ENCODE measurements around the genes CRB3, MBD3L5, MBD3L4, ZNF358 and EVI5L.

DNA sequence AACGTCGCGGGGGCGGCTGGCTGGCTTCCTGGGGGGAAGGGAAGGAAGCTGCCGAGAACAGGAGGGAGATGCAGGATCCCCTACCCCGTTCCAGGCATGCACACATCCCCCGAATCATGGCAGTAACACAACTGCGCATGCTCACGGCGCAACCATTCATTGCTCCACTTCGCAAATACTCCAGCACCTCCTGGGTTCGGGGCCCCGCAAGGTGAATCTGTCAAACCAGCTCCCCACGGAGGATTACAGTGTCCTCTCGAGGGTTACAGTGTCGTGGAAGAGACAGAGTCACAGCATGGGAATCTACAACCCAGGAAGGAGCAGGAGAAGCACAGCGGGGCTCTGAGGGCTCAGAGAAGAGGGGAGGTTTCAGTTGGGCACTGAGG is 886 bp upstream of the GTF2F1 start:
- PRO-cap, 2 experiments: peak in 1 of 2 experiments; most common plus-strand start position 42 of the sequence (in 1); most common minus-strand start position 98 of the sequence (in 1)

DNA sequence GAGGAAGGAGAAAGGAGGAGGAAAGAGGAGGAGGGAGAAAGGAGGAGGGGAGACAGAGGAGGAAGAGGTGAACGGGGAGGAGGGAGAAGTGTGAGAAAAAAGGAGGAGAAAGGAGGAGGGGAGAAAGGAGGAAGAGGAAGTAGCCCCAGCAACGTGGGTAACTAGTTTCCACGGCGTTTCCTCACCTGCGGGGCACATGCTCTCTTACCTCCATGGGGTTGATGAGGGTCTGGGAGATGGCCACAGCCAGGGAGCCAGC is 4.1 kb downstream of the SLC25A41 start:
- PRO-cap, 2 experiments: no peak in any of the 2 experiments

- PRO-cap, 2 experiments: peak in 2 of 2 experiments; most common plus-strand start chr19:6464273 (in 2); most common minus-strand start chr19:6464467 (in 1)
Measured at GRCh38 chr19:6463807-6465020, at the start of gene CRB3. TSS of gene CRB3 (plus strand) at chr19:6464271.

- PRO-cap, 2 experiments: no peak in any of the 2 experiments
Measured at GRCh38 chr19:6469001-6470169, 5.3 kb downstream of the CRB3 start.

- PRO-cap, 2 experiments: no peak in any of the 2 experiments
Measured at GRCh38 chr19:6480777-6481598, 599 bp downstream of the DENND1C start.

GRCh38 chr19:6685731-6685936 is 15.7 kb upstream of the TNFSF14 start:
- PRO-cap, 2 experiments: no peak in any of the 2 experiments

DNA sequence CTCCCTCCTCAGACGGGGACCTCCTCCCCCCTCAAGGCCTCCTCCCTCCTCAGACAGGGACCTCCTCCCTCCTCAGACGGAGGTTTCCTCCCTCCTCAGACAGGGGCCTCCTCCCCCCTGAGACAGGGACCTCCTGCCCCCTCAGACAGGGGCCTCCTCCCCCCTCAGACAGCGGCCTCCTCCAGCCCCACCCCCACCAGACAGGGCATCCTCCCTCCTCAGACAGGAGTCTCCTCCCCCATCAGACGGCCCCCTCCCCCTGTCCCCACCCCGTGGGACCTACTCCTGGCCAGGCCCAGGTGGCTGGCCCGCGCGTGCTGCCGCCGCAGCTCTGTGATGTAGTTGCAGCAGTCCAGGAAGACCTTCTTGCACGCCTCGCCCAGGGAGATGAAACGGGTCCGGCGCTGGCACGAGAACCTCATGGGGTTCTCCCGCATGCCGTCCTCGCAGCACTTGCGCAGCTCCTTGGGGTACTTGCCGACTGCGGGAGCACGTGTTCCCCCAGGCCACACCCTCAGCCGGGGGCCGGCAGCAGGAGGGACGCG is 13.6 kb downstream of the C3 start:
- PRO-cap, 2 experiments: no peak in any of the 2 experiments

DNA sequence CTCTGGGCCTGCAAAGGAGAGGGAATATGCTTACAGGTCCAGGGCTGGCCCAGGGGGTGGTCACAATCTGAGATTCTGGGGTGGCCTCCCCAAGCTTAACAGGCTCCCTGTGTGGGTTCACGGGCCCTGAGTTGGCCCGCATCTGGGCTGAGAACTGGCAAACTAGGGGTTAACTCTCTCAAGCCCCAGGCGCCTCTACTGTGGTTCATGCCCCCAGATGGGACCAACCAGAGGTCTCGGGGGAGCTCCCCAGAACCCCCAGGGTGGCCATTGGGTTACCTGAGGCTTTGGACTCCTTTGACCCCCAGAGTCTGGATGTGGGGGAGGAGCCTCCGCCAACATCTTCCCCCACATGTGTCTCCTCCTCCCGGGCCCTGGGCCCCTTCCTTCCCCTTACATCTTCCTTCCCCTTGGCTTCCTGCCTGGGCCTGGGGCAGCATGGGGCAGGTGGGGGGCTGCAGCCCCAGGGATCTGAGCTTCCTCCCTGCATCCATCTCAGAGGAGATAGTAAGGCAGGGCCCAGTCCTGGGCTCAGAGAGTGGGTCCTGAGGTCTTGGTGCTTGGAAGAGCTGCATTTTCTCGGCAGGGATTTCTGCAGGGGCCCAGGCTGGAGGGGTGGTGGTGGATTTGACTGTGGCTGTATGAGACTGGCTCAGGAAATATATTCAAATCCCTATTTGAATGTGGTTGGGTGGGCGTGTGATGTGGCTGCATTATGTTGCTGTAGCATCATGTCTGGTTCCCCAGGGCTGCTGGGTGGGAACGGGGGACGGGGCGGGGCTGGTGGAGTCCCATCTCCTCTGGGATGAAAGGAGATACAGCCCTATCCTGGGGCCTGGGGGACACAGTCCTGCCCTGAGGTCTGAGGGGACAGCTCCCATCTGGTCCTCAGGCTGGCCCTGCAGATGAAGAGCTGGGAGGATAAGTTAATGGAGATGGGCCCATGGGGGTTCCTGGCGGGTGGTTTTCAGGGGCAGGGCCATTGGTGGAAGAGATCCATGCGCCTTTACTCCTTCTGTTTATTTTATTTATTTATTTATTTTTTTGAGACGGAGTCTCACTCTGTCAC is 926 bp downstream of the VAV1 start:
- PRO-cap, 2 experiments: no peak in any of the 2 experiments

DNA sequence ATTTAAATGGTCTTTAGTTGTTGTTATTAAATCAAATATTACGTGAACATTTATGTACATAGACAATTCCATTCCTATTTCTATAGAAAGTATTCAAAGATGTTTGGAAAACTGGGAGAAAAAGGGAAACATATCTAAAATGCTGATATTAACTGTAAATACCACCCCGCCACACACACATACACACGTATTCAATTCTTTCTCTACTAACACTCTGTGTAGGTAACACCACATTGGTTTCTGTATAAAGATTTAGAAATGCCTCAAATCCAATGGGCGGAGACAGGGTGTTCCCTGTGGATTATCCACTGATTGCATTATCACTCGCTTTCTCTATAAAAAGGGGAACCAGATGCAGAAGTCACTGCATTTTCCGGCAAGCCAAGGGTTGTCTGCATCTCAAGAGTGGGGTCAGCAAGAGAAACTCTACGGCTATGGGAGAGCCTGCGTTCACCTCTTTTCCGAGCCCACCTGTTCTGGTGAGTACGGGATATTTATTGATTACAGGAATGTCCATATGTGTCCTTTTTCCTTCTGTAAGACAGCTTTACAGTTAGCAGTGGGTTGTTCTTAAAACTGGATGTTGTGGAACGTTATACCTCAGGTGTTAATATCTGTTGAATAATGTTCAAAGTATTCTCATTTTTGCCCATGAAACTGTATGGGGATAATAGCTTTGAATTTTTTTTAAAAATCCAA is at the start of gene MBD3L5:
MBD3L5 (plus strand) TSS at position 401 of the 699 bp plus-strand sequence.
- PRO-cap, 2 experiments: no peak in any of the 2 experiments

DNA sequence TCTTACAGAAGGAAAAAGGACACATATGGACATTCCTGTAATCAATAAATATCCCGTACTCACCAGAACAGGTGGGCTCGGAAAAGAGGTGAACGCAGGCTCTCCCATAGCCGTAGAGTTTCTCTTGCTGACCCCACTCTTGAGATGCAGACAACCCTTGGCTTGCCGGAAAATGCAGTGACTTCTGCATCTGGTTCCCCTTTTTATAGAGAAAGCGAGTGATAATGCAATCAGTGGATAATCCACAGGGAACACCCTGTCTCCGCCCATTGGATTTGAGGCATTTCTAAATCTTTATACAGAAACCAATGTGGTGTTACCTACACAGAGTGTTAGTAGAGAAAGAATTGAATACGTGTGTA is at the start of gene MBD3L4:
MBD3L4 (minus strand) TSS at position 143 of the 362 bp plus-strand sequence.
- PRO-cap, 2 experiments: no peak in any of the 2 experiments

- PRO-cap, 2 experiments: no peak in any of the 2 experiments
Measured at GRCh38 chr19:7192200-7193106, 101.8 kb downstream of the INSR start.

DNA sequence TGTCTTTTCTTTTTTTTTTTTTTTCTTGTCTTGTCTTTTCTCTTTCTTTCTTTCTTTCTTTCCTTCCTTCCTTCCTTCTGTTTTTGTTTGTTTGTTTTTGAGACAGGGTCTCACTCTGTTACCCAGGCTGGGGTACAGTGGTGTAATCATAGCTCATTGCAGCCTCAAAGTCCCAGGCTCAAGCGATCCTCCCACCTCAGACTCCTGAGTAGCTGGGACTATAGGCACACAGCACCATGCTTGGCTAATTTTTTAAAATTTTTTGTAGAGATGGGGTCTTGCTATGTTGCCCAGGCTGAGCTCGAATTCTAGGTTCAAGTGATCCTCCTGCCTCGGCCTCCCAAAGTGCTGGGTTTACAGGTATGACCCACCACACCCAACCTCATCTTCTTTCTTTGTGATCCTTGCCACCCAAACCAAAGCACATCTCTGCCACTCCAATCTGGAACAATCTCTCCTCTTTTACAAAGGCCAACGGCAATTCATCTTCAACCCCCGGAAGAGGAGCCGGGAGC is 38.7 kb downstream of the INSR start:
- PRO-cap, 2 experiments: no peak in any of the 2 experiments

DNA sequence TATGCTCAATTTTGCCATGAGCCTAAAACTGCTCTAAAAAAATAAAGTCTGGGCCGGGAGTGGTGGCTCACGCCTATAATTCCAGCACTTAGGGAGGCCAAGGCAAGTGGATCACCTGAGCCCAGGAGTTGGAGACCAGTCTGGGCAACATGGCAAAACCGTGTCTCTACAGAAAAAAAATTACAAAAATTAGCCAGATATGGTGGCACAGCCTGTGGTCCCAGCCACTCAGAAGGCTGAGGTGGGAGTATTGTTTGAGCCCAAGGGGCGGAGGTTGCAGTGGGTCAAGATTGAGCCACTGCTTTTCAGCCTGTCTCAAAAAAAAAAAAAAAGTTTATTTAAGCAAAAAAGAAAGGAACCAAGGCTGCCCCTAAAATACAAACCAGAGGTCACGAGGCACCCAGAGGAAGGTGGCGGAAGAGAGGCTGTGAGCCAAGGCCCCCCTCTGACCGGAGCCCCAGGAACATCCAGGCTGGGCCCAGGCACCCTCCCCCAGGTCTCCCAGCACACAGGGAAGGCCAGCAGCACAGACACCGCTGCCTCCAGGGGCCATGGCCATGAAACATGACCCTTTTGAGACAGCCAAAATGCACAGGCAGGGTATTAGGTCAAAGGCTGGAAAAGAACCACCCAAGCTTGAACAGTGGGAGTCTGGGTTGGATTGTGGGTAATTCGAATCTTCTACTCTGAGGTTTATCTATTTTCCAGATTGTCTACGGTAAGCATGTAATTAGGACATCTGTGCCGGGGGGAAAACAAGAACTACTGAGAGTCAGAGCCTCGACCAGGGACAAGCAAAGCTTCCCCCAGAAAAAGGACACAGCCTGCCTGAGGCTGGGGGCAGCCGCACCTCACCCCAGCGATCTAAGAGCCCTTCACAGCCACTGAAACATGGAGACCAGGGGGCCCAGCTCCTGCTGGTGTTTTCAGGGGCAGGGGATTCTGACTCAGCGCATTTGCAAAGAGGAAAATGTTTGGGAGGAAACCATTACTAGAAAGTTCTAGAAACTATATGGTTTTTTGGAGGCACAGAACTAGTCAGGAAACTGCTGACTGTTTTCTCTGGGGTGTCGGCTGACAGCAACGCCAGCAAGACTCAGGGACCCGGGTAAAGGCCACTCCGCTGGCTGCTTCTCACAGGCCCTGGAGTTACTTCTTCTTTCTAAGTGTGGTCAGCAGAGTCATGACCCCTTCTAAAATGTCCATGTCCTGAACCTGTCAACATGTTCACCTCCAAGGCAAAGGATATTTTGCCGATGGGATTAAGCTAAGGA is 8.5 kb downstream of the PEX11G start:
- PRO-cap, 2 experiments: peak in 1 of 2 experiments; most common plus-strand start position 403 of the sequence (in 1)

DNA sequence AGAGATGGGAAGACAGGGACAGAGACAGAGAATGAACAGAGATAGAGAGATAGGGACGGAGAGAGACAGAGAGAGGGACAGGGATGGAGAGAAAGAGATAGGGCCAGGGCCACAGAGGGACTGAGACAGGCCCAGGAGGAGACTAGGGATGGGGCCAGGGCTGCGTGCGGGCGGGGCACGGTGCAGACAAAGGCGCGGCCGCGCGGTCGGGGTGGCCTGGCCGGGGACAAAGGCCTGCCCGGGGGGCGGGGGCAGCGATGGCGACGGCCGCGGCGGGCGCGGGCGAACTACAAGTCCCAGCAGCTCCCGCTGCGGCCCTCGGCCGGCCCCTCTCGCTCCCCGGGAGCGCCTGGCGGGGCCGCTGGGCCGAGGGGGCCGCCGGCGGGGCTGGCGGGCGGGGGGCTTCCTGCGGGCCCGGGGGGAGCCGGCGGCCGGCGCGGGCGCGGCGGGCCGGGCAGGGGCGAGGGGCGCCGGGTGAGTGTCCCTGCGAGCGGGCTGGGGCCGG is at the start of gene ZNF358:
ZNF358 (plus strand) TSS at position 328 of the 505 bp plus-strand sequence.
- PRO-cap, 2 experiments: peak in 2 of 2 experiments; most common plus-strand start position 345 of the sequence (in 2); most common minus-strand start position 231 of the sequence (in 2)

- PRO-cap, 2 experiments: no peak in any of the 2 experiments
Measured at GRCh38 chr19:7527394-7528510, 5.3 kb downstream of the MCOLN1 start.

DNA sequence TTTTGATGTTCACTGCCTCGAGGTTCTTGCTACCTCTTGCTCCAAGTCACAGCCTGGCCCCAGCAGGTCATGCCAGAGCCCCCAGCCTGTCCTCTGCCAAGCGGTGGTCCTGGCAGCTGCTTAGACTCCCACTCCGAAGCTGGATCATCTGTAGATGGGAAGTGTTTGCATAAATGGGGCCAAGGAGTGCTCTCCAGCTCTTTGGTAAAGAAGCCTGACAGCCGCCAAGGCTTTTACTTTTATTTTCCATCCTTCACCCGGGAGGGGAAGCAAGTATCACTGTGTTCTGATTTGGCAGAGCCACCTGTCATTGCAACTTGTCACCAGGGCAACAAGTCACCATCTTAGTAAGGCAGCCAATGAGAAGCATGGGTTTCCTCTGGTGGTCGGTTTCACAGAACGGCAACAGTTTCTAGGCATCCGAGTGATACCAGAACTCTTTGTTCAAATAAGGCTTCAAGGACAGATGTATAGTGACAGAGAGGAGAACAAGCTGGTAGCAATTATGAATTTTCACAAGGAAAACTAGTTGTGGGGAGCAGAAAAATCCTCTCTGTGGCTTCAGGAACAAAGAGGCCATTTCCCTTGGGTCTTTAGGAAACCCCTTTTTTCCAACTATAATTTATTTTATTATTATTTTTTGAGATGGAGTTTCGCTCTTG is 10.5 kb upstream of the RETN start:
- PRO-cap, 2 experiments: no peak in any of the 2 experiments

DNA sequence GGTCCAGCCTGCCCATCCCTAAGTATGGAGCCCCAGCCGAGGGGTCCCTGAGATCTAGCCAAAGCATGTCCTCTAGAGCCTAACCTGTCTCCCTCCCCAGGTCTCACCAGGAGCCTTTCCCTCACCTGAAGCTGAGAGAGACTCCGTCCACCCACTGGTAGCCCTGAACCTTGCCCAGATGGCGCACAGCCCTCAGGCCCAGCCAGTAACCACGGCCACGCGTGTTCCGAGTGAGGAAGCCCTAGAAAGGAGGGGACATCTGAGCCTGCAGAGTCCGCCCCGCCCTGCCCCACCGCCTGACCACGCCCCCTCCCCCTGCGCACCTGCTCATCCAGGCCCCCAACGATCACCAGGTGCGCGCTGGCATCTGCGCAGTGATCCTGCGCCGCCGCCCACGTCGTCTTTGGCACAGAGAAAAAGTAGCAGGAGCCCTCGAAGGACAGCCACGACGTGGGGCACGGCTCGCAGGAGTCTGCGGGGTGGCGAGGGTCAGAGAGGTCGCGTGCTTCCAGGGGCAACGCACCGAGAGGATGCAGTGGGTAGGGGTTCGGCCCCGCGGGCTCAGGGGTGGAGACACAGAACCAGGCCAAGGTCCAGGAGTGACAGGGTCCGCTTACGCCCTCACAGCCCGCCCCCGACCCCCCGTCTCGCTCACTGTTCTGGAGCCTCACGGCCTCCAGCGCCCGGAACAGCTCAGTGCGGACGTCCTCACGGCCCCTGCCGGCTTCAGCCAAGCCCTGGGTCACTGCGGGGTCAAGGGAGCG is 2.0 kb downstream of the CLEC4G start:
- PRO-cap, 2 experiments: no peak in any of the 2 experiments

DNA sequence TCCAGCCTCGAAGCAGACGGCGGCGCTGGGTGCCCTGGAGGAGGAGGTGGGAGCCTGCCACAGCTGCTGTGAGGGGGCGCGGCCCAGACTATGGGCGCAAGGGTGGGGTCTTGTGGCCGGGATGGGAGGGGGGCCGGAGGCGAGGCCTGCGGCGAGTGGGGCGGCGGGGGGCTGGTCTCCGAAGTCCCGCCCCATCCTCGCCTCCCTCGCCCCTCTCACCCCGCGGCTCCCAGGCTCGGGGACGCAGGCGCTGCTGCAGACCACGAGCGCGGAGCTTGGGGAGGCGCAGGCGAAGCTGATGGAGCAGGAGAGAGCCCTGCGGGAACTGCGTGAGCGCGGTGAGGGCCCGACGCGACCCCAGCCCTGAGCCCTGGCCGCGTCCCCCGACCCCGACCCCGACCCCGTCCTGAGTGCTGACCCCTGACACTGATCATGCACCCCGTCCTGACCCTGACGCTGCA is 25.6 kb downstream of the CLEC4M start:
- PRO-cap, 2 experiments: no peak in any of the 2 experiments

DNA sequence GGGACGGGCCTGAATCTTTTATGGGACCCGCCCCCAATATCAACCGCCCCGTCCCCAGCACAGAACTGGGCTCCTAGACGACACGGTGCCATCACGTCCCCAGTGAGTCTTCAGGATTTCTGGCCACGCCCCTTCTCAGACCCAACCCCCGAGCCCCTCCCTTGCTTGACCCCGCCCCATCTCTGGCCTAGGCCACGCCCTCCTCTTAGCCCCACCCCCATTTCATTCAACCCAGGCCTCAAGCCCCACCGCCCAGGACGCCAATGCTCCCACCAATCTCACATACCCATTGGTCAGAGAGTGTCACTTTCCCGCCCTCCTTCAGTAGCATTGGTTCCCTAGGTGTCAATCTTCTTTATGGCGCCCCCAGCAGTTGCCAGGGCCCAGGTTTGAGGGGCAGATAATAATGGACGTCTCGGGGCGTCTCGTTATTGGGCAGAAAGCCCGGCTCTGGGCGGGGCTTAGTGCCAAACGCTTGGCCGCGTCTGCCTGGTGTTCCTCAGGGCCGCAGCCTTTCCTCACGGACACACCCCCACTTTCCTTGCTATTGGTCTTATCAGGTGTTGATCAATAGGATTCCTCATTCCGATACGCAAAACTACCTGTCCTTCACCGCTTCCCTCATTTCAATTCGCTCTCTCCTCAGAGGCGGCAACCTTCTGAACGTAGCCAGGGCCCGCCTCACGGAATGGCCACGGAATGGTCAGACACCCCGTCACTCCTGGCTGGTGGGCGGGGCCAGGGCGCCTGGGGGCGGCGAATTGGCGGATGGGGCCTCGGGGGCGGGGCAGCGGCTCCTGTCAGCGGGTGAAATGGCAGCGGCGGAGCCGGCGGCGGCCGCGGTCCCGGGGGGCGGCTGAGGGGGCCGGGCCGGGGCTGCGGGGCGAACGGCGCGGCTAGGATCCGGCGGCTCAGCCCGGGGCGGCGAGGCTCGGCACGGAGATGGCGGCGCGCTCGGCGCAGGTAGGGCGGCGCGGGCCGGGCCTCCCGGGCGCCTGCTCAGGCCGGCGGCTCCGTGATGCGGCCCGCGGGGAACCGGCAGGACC is at the start of gene EVI5L:
EVI5L (plus strand) TSS at position 800 of the 1,046 bp plus-strand sequence.
- PRO-cap, 2 experiments: peak in 2 of 2 experiments; most common plus-strand start position 800 of the sequence (in 2)

- PRO-cap, 2 experiments: no peak in any of the 2 experiments
Measured at GRCh38 chr19:7852790-7853846, 21.1 kb downstream of the PRR36 start.